HCT116 (cell line): ENCODE results near the genes HHLA2 and DZIP3.

GRCh38 chr3:108006178-108006778 is 84.6 kb downstream of the CD47 start:
- RRBS = no CpG with 5 or more reads among the region's 9 CpGs

DNA sequence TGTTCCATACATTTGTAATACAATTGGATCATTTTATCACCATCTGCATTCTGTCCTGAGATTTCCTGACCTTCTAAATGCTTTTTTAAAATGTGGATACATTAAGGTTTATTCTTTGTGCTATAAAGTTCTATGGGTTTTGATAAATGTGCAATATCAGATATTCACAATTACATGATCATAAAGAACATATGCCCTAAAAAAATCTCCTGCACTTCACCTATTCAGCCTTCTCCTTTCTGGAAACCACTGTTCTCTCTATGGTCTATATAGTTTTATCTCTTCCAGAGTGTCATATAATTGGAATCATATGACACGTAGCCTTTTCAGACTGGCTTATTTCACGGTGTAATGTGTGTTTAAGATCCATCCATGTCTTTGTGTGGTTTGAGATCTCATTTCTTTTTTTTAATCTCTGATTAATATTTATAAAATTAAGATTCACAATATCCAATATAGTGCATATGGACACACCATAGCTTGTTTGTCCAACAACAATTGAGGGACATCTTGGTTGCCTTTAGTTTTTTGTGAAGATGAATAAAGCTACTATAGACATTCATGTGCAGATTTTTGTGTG is 31.7 kb upstream of the IFT57 start:
- RRBS = no CpG with 5 or more reads among the region's 2 CpGs

DNA sequence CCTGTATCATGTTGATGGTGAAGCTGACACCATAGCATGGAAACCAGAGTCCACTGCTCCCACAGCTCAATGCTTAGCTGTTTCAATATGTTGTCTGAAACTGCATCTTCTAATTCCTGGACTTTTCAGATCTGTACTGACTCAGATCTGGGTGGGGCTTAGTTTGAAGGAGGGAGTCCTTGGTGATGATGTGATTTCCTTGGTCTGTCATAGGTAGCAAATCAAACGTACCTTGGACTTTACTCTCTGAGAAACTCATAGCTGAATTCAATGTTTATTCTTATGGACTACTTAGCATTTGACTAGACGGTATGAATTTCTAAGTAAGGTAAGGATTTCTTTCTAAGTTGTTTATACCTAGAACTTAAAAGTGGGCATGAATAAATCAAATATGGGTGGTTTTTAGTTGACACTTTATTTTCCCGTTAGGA is at the start of gene HHLA2:
Gene HHLA2 (plus strand): TSS at position 277 of the 431 bp plus-strand sequence.
- RRBS = no CpG with 5 or more reads among the region's 3 CpGs

DNA sequence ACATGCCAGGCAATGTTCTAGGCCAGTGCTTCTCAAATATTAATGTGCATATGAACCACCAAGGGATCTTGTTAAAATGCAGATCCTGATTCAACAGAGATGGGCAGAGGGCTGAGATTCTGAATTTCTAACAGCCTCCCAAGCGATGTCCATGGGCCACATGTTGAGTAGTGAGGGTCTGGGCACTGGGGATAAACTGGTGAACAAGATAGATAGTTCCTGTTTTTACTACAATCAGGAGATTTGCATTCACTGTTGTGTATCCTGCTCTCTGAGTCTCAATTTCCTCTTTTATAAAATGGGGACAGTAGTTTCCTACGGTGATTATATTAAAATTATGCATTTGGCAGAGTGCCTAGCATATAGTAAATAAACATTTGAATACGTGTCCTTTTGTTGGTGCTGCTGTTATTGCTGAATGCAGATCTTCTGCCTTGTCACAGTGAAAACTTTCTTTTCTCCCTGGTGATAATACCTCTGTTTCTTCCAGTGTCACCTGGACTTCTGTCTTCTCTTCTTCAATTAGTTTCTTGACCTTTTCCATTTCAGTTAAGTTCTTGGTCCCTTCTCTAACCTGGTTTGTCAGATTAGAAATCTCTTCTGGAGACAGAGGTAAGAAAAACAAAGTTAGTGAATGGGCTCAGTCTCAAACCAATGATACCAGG is 102.5 kb downstream of the MYH15 start:
- RRBS = no CpG with 5 or more reads among the region's 3 CpGs

DNA sequence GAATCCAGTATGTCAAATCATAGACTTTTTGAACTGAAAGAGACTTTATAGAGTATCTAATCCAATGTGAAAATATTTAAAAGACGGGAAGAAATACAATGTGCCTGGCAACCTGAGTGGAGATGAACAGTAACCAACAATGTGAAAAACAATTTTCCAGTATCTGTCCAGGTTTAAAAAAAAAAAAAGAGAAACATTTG is 32.0 kb downstream of the MYH15 start:
- RRBS = no CpG with 5 or more reads among the region's 1 CpG

- RRBS = no CpG with 5 or more reads among the region's 7 CpGs
Observed at GRCh38 chr3:108486825-108487350, 23.5 kb downstream of the MYH15 start.

- RRBS = no CpG with 5 or more reads among the region's 2 CpGs
Observed at GRCh38 chr3:108550374-108551319, 38.6 kb downstream of the CIP2A start.

DNA sequence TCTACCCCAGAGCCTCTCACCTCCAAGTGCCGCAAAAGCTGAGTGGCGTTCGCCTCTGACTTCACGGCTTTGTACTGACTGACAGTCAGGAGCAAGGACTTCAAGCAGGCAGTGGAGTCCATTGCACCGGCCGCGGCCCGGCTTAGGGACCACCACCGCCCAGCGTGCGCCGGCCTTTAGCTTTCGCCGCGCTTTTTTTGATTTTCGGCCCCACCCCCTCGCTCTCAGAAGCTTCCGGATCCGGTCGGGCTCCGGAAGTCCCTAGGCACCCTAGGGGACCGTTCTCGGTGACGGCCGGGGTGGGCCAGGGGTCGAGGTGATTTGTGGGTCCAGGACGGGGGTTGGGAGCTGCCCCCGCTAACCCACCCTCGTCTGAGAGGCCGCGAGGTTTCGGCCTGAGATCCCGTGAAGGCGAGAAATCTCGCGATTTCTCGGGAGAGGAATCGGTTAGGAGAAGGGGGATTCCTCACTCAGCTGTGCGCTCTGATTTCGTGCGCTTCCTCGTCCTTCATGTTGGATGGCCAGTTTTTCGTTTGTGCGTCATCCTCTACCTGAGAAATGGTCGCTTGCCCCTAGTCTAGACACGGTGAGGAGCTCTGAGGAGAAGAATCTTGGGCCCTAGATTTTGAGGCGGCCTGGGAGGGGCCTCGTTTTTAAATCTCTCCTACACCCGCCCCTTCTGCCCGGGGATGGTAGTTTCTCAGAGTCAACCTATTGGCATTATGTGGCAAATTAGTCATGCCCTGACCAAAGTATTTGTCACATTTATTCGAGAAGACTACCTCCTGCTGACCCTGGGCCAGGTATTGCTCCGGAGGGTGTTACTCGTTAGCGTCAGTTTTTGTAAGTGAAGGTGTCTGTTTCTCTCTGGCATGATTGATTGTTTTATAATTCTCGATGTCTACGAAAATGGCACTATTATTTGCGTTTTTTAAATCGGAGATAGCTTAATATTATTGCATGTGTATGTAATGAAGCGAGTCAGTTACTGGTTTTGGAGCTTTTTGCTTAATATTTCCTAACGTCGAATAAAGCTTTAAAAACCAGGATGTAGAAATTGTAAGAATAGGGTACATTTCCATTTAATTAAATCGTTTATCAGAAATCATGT is at the start of gene DZIP3:
Gene DZIP3 (plus strand): TSS at position 469 of the 1,111 bp plus-strand sequence.
- RRBS = 1% methylated on average over 13 of the region's 62 CpGs

DNA sequence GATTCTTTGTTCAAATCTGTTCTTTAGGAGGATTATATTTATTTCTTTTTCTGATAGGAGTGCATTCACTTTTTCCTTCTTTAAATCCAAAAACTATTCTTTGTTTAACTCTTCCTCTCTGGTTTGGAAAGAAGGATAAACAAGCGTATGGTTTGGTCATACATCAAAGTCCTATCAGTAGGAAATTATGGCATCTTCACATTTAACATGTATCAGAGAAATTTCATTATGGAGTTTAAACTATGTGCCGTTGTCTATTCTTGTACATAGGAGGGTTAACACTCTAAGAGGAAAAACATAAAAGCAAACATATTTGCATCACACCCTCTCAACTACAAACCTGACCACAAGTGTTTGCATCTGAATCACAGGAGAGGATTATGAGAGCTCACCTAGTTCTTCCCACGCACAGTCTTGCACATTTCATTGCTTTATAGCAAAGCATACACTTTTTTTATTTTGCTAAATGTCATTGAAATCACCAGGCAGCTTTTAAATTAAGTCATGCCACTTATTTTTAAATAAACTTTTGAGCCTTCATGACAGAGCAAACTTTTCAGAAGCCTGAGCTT is 12.4 kb downstream of the TRAT1 start:
- RRBS = no CpG with 5 or more reads among the region's 3 CpGs

DNA sequence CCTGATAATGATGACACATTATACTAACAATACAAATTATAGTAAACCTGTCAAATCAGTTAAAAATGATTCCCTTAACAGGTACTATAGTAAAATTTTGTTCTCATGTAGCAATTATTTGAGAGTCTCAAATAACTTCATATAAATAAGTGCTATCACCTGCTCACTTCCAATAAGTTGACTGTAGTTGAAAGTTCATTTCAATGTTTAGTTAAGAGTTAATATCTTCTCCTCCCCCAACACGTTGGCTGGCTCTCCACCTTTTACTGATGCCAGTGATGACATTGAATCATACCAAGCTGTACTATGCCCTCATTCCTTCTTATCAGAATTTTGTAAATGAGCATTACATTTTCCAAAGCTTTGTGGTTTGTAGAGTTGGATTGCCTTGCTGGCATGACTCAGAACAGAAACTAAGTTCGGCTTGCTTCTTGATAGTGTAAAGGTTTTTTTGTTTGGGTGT is 3.4 kb upstream of the C3orf85 start:
- RRBS = no CpG with 5 or more reads among the region's 2 CpGs

DNA sequence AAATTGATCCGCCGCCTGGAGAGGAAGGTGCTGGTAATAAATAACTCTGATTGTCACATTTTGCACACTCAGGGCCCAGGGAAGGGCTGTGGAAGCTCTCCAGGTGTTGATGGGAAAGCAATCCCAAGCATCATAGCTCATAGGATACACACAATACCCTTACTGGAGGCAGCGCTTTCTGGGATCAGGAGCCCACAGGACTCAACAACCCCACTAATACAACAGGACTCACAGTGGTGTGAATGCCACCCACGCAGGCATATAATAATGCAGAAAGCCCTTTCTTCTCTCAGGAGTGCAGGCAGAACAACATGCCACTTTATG is 52.5 kb downstream of the C3orf85 start:
- RRBS = no CpG with 5 or more reads among the region's 4 CpGs

DNA sequence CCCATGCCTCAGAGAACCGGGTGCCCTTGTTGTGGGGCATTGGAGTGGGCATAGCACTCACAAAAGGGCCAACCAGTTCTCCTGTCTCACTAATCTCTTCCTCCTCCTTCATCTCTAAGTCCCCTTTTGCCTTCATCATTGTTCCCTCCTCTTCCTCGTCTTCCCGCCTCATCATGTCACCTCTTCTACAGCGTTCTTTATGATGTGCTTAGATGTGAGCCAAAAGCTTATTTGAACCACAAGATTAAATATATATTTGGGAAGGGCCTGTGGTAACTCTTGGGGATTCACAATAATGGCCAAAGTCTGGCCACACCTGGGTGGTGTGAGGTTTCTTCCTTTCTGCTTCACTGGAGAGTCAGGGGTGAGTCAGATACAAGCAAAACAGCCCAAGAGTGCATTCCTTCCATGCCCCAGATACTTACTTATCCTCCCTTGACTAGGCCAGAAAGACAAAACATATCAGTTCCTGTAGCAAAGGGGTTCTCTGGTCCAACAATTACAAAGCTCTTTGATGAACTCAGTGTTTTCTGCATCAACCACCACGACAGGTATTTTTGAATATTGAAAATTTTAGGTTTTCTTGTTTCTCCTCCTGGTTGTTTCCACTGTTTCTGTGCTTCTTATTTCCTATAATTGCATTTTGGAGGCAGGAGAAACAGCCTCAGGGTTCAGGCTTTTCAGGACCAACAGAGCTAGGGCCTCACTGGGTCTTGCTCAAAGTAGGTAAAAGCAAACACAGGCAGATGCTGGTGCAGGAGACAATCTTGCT is 933 bp downstream of the ZBED2 start:
- RRBS = no CpG with 5 or more reads among the region's 5 CpGs

GRCh38 chr3:111761214-111762084 is 87.0 kb downstream of the PLCXD2 start:
- RRBS = no CpG with 5 or more reads among the region's 6 CpGs

GRCh38 chr3:111782731-111783563 is 76.1 kb upstream of the PHLDB2 start:
- RRBS = no CpG with 5 or more reads among the region's 3 CpGs

DNA sequence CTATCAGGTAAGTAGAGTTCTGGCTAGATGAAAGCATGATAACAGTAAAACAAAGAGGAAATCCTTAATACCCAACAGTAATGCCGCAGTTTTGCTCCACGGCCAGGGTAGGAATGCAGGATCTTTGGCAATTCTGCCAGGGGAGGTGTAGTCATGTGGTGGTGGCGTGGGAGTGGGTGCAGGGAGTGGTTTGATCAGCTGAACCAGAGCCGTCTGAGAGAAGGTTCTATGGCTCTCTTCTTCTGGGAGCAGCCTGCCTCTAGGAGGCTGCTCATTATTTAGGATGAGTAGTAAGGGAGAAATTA is 32.5 kb upstream of the PHLDB2 start:
- RRBS = no CpG with 5 or more reads among the region's 4 CpGs

GRCh38 chr3:112074670-112074963 is 11.6 kb upstream of the C3orf52 start:
- RRBS = no CpG with 5 or more reads among the region's 1 CpG

- RRBS = no CpG with 5 or more reads among the region's 1 CpG
Observed at GRCh38 chr3:112299468-112299750, 5.4 kb upstream of the SLC9C1 start.

DNA sequence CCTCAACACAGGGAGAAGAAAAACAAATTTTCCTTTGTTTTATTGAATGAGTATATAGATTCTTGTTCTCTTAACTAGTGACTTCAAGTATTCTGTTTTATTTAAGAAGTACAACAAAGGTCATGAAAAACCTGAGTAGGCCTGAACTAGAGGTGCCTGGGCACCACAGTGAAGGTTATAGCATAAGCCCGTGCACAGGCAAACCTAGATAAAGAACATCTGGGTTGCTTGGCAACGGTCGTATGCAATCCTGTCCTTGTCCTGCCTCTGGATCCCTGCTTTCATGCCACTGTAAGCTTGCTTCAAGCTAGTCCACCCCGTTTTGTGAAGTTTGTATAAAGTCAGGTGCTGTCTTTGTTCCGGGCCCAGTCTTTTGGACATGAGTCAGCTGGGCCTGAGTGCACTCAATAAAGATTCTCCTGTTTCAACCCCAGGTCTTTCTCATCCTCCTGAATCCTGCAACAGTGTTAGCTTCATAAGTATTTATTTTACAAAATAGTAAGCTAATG is 14.1 kb upstream of the SLC9C1 start:
- RRBS = no CpG with 5 or more reads among the region's 5 CpGs